HCT116 (cell line): ENCODE data around the gene CPEB2.

GRCh38 chr4:10097058-10097667, 19.4 kb downstream of the WDR1 start:
- RRBS = no CpG with 5 or more reads among the region's 13 CpGs

DNA sequence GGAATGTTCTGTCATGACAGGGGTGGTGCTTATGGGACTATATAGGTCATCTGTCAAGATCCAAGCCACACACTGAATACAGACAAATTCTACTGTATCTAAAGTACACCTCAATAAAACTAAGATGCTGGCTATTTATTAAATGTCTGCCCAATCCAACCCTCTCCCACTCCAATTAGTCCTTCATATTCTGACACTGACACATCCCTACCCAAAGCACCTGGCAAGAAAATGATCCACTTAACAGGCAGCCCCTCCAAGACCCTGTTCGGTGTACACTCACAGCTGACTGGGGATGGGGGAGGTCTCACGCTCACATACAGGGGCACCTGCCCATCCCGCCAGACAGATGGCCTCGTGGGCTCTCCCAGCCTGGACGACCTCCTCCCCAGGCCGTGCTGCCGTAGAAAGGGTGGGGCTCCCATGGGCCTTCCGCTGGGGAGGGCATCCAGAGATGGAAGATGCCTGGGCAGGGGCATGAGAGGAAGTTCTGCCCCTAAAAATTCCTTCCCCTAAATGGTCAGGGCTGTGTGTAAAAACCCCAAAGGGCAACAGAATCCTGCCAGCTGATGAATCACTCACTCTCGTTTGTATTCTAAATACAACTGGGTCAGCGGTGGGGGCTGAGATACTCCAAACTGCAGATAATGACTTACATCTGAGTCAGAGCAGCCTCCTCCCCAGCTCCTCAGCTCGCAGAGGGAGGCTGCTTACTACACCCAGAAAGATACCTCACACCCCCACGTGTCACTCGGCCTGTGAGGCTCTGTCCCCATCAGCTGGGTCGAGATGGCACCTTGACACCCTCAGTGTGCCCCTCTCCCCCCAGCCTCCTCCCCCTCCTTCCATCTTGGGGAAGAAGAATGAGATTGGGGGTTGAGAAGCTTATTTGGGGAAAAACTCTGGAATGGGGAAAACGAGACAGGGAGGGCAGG, 10.2 kb downstream of the WDR1 start:
- RRBS = no CpG with 5 or more reads among the region's 15 CpGs

- RRBS = 2% methylated on average over 47 of the region's 102 CpGs
These were observed 846 bp downstream of the ZNF518B start for GRCh38 chr4:10455951-10457208.

- RRBS = no CpG with 5 or more reads among the region's 6 CpGs
These were observed 279.1 kb downstream of the HS3ST1 start for GRCh38 chr4:11149551-11150016.

- RRBS = 96% methylated on average over 4 of the region's 56 CpGs
These were observed 1.6 kb downstream of the HS3ST1 start for GRCh38 chr4:11426661-11428004.

DNA sequence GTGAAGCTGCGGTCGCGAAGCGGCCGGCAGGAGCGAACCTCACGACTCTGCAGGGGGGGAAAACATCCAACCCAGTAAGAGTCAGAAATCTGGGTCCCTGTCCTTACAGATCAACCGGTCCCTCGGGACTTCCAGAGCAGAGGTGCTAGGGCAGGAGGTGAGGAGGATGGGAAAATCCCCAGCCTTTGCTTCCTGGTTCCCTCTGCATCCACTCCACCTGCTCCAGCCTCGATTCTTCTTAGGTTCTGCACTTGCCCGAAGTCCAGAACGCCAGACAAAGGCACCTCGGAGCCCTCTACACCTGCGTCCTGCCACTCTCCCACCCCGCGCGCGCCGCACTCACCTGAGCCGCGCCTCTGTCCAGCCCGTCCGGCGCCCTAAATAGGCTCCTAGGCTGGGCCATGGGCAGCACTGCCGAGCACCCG, 326 bp downstream of the HS3ST1 start:
- RRBS = 2% methylated on average over 7 of the region's 26 CpGs

- RRBS = no CpG with 5 or more reads among the region's 8 CpGs
These were observed 999 bp upstream of the HS3ST1 start for GRCh38 chr4:11429708-11430077.

DNA sequence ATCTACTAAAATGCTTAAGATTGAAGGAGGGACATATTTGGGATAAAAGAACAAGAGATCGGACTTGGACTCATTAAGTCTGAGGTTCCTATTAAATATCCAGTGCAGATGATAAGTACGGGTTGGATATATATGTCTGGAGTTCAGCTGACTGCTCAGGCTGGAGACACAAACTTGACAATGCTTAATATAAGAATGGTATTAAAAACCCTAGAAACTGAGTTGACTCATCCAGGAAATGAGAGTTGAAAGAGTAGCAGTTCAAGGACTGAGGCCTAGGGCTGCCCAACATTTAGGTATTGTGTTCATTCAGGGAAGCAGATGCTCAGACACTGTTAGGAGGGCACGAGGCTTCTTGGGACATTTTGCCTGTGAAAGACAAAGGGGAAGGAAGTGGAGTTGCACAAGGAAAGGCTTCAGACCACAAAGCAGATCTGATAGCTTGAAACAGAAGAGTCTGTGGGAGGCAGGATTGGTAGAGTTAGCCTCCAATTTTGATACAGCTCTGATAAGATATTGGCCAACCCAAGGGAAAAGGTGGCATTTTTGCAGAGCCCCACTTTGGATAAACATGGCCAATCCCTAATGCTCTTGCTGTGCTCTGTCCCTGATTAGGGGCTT, 52.0 kb upstream of the HS3ST1 start:
- RRBS = no CpG with 5 or more reads among the region's 3 CpGs

DNA sequence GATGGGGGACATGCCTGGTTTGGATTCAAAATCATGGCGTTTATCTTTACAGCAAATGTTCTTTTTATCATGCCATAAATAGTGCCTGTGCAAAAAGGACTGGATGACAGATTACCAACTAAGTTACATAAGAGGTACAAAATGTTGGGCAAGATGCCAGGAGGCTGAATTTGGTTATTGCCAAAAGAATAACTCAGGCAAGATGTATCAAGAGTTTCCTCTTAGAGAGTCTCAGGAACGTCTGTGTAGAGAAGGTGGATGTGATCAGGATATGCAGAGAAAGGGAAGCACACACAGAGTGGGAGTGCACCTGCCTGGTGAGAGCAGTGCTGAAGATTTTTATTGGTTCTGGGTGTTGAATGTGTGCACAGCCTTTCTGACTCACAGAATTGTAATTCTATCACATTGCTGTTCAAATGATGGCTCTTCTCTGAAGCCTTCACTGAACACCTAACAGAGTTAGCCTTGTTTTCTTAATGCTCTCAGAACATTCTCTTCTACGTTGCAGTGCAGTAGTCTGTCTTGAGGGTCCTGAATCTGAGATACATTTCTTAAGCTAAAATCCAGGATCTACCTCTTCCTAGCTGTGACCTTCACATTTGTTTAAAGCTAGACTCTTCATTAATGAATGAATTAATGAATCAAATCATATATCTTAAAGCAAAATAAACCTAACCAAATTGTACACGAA, 156.9 kb upstream of the HS3ST1 start:
- RRBS = no CpG with 5 or more reads among the region's 4 CpGs

DNA sequence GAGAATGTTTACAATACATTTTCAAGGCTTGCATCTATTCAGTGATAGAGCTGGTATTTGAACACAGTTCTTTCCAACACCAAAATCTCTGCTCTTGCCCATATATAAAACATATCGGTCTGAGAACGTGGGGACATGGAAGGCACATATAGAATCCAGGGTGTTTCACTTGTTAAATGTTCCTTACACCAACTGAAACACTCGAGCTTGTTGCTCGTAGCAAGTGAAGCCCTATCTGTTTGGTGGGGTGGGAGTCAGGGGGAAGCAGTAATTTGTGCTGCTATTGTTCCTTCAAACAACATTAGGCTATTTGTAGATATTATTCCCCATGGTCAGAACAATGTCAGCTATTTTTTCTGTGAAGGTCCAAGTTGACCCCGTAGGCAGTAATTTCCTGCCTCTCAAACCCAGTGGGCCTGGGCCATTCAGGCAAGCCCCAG, 196.2 kb upstream of the HS3ST1 start:
- RRBS = no CpG with 5 or more reads among the region's 5 CpGs

DNA sequence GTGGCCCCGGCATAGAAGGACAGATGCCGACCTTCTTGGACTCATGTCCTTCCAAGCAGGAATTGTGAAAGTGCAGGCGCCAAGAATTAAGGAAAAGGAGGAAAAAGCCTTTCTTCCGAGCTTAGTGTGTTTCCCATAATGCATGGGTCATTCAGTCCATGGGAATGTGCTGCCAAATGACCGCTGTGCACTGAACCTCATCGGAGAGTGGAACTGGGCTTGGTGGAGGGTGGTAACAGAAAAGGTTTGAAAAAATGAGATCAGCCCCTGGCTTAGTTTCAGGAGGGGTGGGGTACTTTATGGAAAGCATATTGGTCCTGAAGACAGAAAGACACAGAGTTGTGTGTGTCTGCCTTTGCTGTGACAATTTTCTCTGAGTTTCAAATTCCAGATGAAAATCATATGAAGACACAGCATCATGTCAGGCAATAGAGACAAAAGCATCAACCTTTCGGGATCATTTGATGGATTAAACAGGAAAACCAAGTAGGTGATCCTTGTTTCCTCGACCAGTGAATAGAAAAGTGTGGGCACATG, 196.7 kb upstream of the HS3ST1 start:
- RRBS = no CpG with 5 or more reads among the region's 8 CpGs

DNA sequence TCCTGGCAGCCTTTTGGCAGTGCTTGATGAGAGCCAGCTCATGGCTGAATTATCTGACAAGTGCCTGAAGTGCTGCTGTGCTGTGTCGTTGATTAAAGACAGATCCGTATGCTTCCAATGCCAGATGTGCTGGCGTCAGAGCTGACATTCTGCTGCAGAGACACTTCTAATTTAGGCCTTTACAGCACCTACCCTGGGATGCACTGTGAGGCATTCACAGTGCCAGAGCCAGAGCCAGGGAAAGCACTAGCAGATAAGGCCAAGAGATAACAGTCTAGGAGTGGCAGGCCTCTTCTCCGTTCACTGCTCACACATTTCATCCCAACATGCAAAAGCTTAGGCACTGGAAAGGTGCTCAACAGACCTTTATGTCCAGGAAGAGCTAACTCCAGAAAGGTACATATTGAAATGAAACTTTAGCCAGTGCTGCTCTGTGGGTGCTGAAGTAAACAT, 995.4 kb downstream of the RAB28 start:
- RRBS = no CpG with 5 or more reads among the region's 4 CpGs

- RRBS = no CpG with 5 or more reads among the region's 2 CpGs
These were observed 127.3 kb downstream of the RAB28 start for GRCh38 chr4:13356801-13357265.

DNA sequence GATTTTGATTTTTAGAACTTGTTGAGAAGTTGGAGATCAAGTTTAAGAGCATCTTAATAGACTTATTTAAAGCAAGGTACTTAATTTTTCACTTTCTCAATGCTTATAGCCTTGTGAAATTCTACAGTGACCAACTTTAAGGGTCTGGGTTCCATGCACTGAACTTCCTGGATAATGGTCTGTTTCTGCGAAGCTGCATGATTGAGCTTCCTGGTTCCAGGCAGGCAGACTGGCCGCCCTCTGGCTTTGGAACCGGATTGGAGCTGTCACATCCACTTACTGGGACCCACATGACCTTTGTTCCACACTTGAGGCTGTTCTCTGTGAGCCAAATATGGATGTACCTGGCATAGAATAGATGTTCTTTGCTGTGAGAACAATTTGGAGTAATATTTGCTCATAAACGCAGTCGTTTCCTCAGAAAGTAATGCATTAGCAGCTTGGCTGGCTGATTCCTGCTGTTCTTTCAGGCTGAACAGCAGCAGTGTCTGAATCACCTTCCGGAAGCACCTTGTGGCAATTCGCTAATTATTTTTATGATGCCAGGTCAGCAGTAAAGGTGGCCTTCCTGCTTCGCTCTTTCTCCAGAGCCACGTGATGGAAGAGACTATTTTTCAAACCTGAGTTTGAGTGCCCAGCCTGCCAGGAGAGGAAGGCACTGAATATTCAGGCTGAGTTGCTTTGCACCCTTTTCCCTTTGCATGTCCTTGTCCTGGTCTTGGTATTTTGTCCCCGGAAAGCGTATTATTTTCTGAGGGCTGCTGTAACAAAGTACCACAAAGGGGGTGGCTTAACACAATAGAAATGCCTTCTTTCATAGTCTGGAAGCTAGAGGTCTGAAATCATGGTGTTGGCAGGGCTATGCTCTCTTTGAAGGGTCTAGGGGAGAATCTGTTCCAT, 78.1 kb upstream of the BOD1L1 start:
- RRBS = no CpG with 5 or more reads among the region's 11 CpGs

GRCh38 chr4:15002399-15002629, at the start of gene CPEB2:
TSS of gene CPEB2 (plus strand) at chr4:15002481.
- RRBS = 2% methylated on average over 11 of the region's 32 CpGs

- RRBS = no CpG with 5 or more reads among the region's 3 CpGs
These were observed 58.8 kb downstream of the CPEB2 start for GRCh38 chr4:15060784-15061875.

GRCh38 chr4:15167724-15168187, 165.5 kb downstream of the CPEB2 start:
- RRBS = no CpG with 5 or more reads among the region's 2 CpGs

DNA sequence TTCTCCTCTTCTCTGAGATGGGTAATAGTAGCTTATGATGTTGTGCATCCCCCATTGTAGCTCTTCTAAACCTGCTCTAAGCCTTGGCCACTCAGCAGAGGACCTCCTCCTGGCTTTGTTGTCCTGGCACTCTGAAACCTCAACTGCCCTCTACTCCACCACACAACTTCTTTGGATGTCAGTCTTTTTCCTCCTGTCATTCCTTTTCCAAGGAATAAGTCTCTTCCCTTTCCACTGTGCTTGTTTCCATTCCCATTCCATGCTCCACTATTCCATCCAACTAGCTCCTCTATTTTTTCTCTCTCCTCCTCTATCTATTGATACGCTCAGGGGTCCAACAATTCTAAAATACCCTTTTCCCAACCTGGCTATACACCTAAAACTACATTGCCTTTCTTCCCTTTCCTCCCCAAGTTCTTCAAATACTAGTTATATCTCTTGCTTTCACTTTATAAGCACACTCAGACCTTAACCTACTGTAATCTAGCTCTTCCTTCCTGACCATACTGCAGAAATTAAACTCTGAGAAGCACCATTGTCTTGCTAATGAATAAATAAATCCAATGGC, 63.2 kb downstream of the FBXL5 start:
- RRBS = no CpG with 5 or more reads among the region's 1 CpG

DNA sequence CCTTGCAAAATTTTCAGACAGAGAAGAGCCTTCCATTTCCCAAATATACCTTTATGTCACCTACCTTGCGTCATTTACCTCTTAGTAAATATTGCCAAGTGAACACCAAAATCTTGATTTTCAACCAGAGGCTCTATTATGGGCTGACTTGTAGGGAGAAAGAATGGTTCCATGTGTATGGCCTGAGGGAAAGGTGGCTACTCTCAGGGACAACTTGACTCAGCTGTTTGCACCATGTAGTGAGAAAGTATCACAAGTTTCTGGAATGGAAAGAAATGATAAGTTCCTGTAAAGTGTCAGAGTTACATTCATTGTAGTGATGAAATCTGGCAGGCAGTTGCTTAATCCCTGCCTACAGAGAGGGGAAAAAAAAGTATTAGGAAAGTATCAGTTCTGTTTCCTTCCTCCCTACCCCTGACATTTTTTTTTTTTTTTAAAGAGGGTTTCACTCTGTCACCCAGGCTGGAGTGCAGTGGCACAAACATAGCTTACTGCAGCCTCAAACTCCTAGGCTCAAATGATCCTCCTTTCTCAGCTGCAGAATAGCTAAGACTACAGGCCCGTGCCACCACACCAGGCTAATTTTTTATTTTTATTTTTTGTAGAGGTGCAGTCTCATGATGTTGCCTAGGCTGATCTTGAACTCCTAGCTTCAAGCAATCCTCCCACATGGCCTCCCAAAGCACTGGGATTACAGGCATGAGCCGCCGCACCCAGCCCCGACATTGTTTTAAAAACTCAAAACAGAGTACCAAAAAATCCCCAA, 4.7 kb upstream of the FBXL5 start:
- RRBS = no CpG with 5 or more reads among the region's 5 CpGs

GRCh38 chr4:15757135-15757391, 21.1 kb upstream of the CD38 start:
- RRBS = no CpG with 5 or more reads among the region's 4 CpGs